IMR-90 (cell line): ENCODE data around the genes CCDC177 and MED6.

GRCh38 chr14:69088511-69089002 lies 64.4 kb downstream of the DCAF5 start:
- RRBS = no CpG with 5 or more reads among the region's 2 CpGs
CAGE:
- cytosol, long polyA plus RNA = no peak
- long polyA plus RNA = no peak
- nucleus, long polyA plus RNA = no peak

GRCh38 chr14:69152476-69152851 lies 455 bp downstream of the DCAF5 start:
- RRBS = no CpG with 5 or more reads among the region's 10 CpGs
CAGE:
- cytosol, long polyA plus RNA = no peak
- long polyA plus RNA = no peak
- nucleus, long polyA plus RNA = no peak

DNA sequence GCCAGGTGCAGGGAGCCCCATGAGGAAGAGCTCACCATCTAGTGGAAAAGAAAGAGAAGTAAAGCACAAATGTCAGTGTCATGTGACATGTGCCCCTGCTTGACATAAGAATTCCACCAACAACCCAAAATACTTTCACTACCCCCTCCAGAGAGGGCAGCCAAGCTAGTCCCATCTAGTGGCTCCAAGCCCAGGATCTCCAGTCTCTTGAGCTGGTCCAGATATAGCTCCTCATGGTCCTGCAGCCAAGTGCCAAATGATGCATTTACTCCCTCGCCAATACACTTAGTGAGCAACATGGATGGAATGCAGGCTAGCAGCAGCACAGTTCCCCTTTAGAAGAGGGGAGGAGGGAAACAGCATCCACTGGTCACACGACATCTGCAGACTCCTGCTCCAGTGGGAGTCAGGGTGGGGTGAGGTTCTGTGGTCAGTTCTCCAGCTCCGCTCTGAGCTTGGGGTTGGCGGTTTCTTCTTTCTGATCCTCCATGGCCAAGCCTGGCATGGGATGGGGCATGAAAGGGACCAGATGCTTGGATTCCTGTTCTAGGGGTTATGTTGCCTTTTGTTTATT lies 57.1 kb downstream of the GALNT16 start:
- RRBS = no CpG with 5 or more reads among the region's 4 CpGs
CAGE:
- cytosol, long polyA plus RNA = no peak
- long polyA plus RNA = no peak
- nucleus, long polyA plus RNA = no peak

DNA sequence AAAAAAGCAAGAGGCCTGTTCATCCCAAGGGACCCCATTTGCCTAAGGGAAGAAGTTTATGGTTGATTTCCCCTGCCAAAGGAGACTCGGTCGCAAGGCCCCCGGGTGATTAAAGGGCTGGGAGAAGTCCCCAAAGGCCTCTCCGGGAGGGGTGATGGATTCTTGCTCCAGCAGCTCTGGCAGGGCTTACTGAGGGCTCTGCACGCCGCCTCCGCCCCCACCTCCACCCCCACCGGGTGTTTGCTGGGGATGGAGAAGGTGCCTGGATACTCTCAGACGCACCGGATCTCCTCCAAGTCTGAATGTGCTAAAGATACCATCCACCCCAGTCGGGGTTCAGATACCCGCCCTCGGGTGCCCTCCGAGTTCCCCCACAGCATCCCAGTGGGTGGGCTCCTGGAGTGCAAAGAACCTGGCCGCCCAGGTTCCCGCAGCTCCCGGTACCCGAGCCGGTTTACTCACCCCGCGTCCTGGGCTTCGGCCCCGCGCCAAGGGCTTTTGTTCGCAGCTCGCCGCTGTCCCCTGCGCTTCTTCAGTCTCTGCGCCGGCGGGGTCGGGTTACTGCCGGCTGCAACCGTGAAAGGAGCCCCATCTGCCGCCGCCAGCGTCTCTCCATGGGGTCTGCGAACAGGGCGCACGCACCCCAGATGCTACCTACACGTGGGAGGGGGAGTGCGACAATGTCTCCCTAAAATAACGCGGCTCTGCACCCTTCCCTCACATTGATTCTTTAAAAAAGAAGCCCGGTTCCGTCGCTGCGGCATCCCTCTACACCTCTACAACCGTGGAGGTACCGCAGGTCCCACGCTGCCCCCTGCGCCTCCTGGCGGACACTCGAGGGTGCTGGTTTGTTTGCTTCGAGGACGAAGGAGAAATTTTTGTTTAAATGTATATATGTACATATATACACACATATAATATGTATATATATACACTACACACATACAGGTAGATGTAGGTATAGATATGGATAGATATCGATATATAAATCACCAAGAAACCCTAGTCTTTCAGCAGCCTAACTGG lies at the start of gene CCDC177:
Gene CCDC177 (minus strand): TSS at position 792 of the 1,026 bp plus-strand sequence.
- RRBS = 5% methylated on average over 15 of the region's 57 CpGs
CAGE:
- cytosol, long polyA plus RNA = no peak
- long polyA plus RNA = no peak
- nucleus, long polyA plus RNA = no peak

DNA sequence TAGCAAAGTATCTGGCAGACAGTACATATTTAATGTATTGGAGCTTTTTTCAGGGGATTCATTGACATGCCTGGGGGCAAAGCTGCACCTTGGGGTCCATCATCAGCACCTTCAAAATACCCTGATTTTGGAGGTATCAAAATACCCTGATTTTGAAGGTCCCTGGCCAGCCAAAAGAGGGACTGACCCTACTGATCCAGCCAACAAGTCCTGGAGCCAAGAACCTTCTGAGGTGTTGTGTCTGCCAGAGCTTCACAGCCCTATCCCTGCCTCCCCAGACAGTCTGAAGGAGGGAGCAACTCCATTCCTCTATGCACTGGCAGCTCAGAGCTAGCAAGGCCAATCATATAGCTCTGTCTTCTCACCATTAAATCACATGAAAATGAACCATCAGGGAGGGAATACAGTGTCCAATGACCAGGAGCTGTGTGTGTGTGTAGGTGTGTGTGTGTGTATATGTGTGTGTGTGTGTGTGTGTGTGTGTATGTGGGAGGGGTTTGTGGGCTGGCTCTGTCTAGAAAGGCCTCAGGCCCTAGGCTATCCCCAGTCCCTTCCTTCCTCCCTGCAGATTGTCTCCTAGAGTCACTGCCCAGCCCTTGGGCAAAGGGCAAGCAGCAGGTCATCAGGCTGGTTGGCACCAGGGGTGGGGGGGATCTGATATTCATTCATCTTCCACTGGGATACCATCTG lies 5.8 kb upstream of the SUSD6 start:
CAGE:
- cytosol, long polyA plus RNA = no peak
- long polyA plus RNA = no peak
- nucleus, long polyA plus RNA = no peak

DNA sequence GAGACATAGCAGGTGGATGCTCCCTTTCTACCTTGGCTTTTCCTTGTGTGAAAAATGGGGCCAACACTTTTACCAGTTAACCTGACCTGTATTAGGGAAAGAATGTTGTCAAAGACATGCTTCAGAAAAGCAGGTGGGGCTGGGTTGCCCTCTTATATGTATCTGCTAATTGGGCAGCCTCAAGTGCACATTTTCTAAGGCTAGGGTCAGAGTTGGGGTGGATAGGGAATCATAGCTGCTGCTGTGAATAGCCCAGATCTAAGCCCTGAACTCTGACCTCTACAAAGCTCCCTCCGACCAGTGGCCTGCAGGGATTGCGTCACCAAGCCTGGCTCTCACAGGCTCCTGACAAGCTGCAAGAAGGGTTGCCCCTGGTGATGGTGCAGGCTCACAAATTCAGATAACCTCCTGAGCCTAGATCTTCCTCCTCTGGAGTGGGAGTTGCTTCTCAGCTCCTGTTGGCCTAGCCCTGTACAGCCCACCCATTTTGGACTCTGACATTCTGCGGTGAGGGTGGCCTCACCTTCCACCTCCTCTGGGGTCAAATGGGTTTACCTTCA lies 5.2 kb upstream of the SUSD6 start:
- RRBS = no CpG with 5 or more reads among the region's 3 CpGs
CAGE:
- cytosol, long polyA plus RNA = no peak
- long polyA plus RNA = no peak
- nucleus, long polyA plus RNA = no peak

DNA sequence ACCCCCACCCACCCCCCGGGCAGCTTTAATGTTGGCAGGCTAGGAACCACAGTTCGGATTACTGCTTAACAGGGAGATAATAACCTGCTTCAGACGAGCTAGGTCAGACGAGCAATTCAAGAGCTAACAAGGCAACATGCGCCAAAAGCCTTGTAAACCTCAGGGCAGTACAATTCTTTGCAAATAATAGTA lies 426 bp upstream of the SUSD6 start:
- RRBS = no CpG with 5 or more reads among the region's 5 CpGs
CAGE:
- cytosol, long polyA plus RNA = no peak
- long polyA plus RNA = no peak
- nucleus, long polyA plus RNA = no peak

DNA sequence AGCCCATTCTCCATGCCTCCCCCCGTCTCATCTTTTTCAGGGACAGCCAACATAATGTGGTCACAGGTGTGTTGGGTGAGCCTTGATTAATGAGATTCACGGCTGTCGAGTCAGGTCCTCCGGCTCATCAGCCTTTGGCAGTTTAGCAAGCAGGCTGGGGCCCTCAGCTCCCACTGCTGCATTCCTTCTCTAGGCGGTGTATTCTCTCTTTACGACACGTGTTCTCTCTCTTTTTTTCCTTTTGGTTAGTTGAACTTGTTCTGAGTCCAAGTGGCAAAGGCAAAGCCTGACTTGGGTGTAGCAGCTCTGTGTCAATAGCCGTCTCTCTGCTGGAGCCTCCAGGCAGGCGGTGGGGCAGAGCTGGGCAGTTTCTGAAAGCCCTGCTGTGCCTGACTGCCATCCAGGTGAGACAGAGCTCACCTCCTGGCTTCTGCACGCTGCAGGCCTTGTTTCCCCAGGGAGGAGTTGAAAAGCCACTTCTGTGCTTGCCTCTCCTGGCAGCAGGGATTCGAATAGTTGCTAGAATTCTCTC lies 46.6 kb downstream of the SUSD6 start:
- RRBS = no CpG with 5 or more reads among the region's 11 CpGs
CAGE:
- cytosol, long polyA plus RNA = no peak
- long polyA plus RNA = no peak
- nucleus, long polyA plus RNA = no peak

- RRBS = no CpG with 5 or more reads among the region's 2 CpGs
CAGE:
- cytosol, long polyA plus RNA = no peak
- long polyA plus RNA = no peak
- nucleus, long polyA plus RNA = no peak
These were observed 63.6 kb downstream of the SUSD6 start for GRCh38 chr14:69674879-69675573.

GRCh38 chr14:69696613-69697285 lies 70.2 kb upstream of the SRSF5 start:
- RRBS = no CpG with 5 or more reads among the region's 8 CpGs
CAGE:
- cytosol, long polyA plus RNA = no peak
- long polyA plus RNA = no peak
- nucleus, long polyA plus RNA = no peak

- RRBS = no CpG with 5 or more reads among the region's 9 CpGs
CAGE:
- cytosol, long polyA plus RNA = no peak
- long polyA plus RNA = no peak
- nucleus, long polyA plus RNA = no peak
These were observed 63.7 kb upstream of the SRSF5 start for GRCh38 chr14:69703147-69703716.

DNA sequence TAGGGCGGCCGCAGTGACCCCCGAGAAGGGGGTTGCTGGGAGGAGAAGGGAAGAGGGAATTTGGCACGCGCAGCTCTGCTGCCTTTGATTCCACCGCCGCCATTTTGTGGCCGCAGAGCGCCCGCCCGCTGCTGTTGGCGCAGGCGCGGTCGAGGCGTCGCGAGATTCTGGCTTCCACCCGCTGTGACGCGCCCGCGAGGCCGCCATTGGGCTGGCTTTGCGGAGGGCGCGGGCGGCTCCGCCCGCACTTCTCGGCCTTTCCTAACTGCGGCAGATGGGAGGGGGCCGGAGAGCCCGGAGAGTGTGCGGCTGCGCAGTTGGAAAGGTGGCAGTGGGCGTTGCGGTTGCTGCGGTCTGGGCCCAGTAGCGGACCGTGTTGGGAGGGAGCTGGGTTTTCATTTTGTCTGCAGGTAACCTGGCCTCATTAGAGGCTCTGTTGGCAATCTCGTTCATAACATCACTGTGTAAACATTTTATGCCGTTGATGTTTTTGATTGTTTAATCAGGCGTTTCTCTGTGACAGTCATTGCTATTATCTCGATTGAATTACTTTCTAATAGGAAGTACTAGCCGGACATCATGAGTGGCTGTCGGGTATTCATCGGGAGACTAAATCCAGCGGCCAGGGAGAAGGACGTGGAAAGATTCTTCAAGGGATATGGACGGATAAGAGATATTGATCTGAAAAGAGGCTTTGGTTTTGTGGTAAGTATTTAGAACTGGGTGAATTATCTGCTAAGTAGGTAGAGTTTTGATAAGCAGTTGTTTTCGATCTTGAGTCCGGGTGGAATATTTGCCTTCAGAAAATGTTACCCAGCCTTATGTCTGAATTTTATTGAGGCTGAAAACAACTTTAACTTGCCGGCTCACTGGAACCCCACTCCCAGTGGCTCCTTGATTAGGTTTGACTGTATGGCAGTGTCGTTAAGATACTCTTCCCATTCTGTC lies 910 bp downstream of the SRSF5 start:
- RRBS = 56% methylated on average over 2 of the region's 55 CpGs
CAGE:
- cytosol, long polyA plus RNA = no peak
- long polyA plus RNA = no peak
- nucleus, long polyA plus RNA = start-site peak on the minus strand centred at position 725 of the sequence, 148 bp wide, 14 and 10 reads in 2 replicates

- RRBS = no CpG with 5 or more reads among the region's 13 CpGs
CAGE:
- cytosol, long polyA plus RNA = no peak
- long polyA plus RNA = no peak
- nucleus, long polyA plus RNA = start-site peak on the minus strand at chr14:69768656-69768808, 13 and 58 reads in 2 replicates; start-site peak on the minus strand at chr14:69769173-69769291, 42 and 27 reads in 2 replicates
These were observed 1.8 kb downstream of the SRSF5 start for GRCh38 chr14:69768526-69769450.

DNA sequence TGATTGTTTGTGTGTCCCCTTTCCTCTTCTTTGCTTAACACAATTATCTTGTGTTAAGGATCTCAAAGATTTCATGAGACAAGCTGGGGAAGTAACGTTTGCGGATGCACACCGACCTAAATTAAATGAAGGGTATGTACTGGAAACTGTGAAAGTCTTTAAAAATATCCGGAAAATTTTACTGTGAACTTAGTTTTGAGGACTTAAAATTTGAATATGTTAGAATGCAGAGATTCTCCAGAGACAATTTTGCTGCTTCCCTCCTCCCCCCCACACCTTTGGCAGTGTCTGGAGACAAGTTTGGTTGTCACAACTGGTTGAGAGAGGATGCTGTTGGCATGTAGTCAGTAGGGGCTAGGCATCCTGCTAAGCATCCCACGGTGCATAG lies 3.5 kb downstream of the SRSF5 start:
- RRBS = no CpG with 5 or more reads among the region's 5 CpGs
CAGE:
- cytosol, long polyA plus RNA = no peak
- long polyA plus RNA = no peak
- nucleus, long polyA plus RNA = no peak

- RRBS = no CpG with 5 or more reads among the region's 2 CpGs
CAGE:
- cytosol, long polyA plus RNA = no peak
- long polyA plus RNA = no peak
- nucleus, long polyA plus RNA = no peak
These were observed 12.0 kb downstream of the SRSF5 start for GRCh38 chr14:69778885-69779482.

DNA sequence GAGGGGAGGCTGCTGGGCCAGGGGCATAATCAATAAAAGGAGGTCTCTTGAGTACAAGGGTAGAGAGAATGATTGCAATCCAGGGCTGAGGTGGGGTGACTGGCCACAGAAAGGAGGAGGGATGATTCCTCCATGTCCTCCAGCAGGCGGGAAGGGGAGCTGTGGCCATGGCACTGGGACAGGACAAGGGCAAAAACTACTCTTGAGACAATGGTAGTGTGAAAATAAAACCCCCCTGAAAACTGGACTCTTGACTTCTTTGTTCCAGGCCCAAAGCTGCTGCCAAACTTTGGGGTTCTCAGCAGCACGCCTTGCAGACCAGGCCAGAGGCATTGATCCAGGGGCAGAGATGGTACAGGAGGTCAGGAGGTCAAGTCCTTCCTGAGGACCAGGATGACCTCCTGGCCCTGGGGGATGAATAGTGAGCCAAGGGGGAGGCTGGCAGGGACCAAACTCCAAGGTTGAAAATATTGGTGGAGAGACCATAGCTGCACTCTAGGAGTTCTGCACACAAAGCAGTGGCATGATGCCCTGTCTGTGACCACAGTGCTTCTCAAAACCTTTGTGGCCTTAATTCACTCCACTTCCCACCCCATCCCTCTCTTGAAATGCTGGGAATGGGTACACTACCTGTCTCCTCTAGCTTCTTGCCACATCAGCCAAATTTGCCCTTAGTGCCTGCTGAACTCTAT lies 12.2 kb downstream of the SLC10A1 start:
- RRBS = no CpG with 5 or more reads among the region's 2 CpGs
CAGE:
- cytosol, long polyA plus RNA = no peak
- long polyA plus RNA = no peak
- nucleus, long polyA plus RNA = no peak

DNA sequence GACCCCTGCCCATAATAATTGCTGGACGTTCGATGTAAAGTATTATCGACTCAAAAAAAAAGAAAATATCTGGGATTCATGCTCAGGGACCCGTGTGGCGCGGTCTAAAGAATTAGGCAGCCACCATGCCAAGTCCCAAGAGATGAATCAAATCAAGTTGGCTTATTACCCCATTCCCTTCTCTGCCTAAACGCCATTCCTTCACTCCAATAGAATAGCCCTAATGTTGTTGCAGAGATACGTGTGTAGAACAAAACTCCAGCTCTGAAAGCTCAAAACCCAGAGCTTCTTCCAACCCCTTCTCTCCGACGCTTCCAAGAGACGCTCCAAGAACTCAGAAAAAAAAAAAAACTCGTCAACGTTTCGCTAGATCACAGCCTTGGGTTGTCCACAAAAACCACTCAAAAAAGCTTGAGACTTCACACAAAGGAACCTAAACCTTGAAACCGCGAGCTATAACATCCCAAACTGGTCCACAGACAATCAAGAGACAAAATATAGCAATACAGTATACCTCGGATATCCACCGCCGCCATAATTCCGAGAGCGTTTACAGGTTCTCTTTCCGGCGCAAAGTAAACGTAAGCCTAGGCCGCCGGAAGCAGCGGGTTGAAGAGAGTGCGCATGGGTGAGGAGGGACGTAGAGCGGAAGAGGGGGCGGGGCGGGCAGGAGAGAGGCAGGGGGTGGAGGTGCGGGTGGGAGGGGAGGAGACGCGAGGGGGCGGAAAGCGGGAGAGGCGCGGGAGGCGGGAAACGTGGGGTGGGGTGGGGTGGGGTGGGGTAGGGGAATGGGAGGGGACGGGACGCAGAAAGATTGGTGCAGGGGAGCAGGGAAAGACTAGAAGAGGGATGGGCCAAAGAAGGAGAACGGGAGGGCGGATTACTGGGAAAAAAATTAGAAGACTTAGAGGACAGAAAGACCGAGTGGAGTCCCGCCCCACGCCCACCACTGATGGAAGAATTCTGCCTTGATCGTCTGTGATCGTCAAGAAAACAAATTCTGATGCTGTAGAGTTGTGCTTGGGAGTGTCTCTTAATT lies at the start of gene MED6:
Gene MED6 (minus strand): TSS at position 554 of the 1,039 bp plus-strand sequence.
- RRBS = no CpG with 5 or more reads among the region's 50 CpGs
CAGE:
- cytosol, long polyA plus RNA = no peak
- long polyA plus RNA = no peak
- nucleus, long polyA plus RNA = no peak

DNA sequence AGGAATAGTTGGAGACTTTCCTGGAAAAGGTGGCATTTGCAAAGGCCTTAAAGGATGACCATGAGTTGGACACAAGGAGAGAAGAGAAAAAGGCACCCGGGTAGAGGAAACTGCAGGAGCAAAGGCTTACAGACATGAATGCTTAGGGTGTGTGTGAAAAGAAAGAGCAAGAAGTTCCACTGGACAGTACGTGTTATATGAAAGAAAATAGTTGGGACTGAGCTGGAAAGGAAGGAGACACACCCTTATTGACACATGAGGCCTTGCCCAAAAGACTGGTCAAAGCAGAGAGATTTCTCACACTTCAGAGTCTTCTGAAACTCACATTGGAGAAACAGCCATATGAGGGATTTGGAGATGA lies 55.9 kb downstream of the TTC9 start:
- RRBS = no CpG with 5 or more reads among the region's 2 CpGs
CAGE:
- cytosol, long polyA plus RNA = no peak
- long polyA plus RNA = no peak
- nucleus, long polyA plus RNA = no peak

- RRBS = no CpG with 5 or more reads among the region's 4 CpGs
CAGE:
- cytosol, long polyA plus RNA = no peak
- long polyA plus RNA = no peak
- nucleus, long polyA plus RNA = no peak
These were observed 2.4 kb upstream of the MAP3K9 start for GRCh38 chr14:70811538-70812194.

- RRBS = 2% methylated on average over 44 of the region's 77 CpGs
CAGE:
- cytosol, long polyA plus RNA = no peak
- long polyA plus RNA = no peak
- nucleus, long polyA plus RNA = no peak
These were observed 1.3 kb downstream of the PCNX1 start for GRCh38 chr14:70908122-70909306.